Cardiac atrium fibroblast (primary cell): ENCODE results near the genes REEP1 and FABP1.

GRCh38 chr2:86041712-86042331, 63.9 kb downstream of the POLR1A start:
- RAMPAGE, long total RNA, result no peak

- RAMPAGE, long total RNA, result no peak
These were observed 25.8 kb downstream of the POLR1A start for GRCh38 chr2:86079858-86080364.

- RAMPAGE, long total RNA, result no peak
These were observed 35.2 kb downstream of the PTCD3 start for GRCh38 chr2:86140822-86142088.

DNA sequence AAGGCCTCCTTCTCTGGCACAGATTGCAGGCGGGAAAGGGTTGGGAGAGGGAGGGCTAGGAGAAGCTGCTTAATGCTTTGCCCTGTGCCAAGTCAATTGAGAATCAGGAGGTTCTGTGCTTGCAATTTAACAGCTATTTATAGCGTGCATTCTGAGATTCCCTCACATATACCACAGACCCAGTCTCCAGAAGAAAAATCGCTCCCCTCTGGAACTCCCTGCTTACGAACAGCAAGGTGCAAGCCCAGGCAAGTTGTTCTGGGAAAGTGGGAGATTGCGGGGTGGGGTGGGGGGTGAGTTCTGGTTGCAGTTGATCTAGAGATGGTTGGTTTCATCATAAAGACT, 56.9 kb downstream of the REEP1 start:
- RAMPAGE, long total RNA, result no peak

- RAMPAGE, long total RNA, result no peak
These were observed 47.0 kb downstream of the REEP1 start for GRCh38 chr2:86290514-86290801.

- RAMPAGE, long total RNA, result no peak
These were observed 915 bp downstream of the REEP1 start for GRCh38 chr2:86336175-86337246.

DNA sequence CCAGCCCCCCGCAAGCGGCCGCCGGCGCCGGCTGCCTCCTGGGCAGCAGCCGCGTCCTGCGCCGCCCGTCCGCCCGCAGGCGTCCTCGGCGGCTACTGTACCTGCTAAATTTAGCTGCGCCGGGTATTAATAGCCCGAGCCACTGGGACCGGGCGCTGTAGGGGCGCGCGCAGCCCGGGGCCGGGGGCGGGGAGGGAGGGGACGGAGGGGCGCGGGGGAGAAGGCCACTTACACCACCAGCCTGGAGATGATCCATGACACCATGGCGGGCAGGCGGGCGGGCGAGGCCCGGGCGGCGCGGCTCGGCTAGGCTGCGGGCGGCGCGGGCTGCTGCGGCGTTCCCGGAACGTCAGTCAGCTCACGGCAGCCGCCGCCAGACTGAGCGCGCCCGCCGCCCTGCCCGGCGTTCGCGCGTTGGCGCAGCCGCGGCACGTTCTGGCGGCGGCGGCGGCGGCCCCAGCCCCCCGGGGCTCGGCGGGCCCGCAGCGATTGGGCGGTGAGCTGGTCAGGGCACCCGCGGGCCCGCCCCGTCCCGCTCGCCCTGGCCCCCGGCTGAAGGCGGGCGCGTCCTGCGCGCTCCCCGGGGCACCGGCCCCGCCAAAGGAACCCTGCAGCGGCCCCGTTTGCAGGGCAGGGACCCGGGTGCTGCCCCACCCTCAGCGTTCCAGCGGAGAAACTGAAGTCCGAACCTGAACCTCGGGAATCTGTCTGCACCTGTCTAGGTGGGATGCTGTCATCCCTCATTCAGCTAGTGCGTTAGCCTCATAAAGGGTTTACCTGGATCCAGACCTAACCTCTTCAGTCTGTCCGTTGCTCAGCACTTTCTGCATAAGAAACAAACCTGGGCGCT, at the start of gene REEP1:
TSS of gene REEP1 (minus strand) at position 380 of the 850 bp plus-strand sequence.
- RAMPAGE, long total RNA, result no peak

DNA sequence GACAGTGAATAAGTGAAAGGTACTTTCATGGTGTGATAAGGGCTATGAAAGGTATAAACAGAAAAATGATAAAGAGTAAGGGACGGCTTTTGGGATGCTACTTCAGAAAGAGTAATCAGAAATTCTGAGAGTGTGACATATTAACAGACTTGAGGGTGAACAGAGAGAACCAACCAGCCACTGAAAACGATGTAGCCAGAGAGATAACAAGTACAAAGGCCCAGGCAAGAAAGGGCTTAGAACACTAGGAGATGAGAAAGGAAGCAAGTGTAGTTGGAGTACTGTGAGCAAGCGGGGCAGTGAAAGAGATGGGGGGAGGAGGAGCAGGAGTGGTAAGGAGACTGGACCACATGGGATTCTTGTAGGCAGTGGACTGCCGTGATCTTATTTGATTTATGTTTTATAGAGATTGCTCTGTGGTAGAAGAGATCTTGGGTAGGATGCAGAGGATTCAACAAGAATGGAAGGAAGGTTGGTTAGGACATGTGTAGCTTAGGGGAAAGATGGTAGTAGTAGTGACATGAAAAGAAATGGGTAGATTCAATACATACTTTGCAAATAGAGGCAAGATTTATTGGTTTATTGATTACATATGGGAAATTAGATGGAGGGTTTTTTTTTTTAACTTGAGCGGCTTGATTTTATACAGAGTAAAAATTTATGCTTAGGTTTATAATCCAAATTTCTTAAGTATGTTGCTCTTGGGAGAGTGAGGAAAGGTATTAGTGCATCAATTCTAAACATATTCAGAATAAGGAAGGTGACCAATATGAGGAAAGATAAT, 20.6 kb downstream of the KDM3A start:
- RAMPAGE, long total RNA, result no peak

- RAMPAGE, long total RNA, result no peak
These were observed 50.3 kb downstream of the KDM3A start for GRCh38 chr2:86491529-86491728.

GRCh38 chr2:86536816-86537282, 26.4 kb downstream of the CHMP3 start:
- RAMPAGE, long total RNA, result no peak

DNA sequence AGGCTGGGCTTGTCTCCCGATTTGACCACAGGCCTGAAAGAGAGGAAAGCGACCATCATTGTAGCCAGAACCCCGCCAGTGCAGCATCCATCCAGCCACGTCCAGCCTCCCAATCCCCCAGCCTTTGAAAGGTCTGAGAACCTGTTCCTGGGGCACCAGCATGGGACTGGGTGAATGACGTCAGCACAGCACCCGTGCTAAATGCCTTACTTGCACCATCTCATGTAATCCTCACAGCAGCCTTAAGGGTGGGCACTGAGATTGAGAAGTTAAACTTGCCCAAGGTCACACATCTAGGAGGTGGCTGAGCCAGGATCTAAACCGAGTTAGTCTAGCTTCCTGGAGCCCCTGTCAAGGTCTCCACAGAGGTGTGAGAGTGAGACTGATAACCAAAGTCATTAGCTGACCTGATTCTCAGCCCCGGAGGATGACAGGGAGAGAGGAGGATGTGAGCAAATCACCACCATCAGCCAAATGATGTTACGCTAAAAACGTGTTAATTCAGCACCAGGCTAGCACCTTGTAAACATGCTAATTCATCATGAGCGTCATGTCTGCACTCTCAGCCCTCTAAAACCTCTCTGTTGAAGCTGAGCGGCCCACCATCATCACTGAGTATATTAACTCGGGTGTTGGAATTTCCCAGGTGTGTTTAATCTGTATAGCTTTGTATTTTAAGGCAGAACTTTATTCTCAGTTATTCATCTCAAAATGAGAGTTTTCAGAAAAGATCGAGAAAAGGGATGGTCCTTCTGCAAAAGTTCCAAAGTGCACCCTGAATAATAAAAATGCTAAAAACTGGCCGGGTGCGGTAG, 4.6 kb downstream of the CD8A start:
- RAMPAGE, long total RNA, result no peak

DNA sequence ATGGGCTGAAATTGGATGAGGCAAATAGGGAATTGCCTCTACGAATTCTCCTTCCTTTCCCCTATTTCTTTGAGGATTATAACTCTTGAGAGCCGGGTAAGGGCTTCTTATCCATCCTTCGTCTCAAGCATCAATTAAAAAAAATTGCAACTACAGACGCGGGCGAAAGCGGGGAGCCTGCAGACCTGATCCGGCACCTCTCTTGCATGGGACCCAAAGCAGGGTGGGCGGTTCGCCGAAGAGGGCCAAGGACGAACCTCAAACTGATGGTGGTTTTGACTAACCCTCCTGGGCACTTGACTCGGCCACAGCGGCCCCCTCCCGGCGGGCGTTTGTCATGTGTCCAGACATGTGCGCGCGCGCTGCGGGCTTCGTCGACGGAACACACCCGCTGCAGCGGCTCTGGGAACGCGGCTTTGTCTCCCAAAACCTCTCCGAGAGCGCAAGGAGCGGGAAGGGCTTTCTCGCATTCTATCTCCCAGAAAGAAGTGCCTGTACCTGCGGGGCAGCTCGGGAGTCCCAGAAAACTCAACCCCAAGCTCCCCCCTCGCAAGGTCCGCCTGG, 1.9 kb downstream of the CD8A start:
- RAMPAGE, long total RNA, result no peak

DNA sequence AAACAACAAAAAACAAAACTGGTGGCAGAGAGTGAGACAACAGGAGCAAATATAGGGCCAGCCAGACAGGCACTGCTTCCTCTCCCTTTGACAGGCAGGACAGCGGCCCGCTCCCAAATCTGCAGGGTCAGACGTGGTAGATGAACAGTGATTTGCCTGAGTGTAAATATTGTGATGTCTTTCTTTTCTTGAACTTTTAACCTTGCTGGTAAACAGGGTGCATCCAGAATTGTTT, 217.5 kb upstream of the PLGLB2 start:
- RAMPAGE, long total RNA, result no peak

DNA sequence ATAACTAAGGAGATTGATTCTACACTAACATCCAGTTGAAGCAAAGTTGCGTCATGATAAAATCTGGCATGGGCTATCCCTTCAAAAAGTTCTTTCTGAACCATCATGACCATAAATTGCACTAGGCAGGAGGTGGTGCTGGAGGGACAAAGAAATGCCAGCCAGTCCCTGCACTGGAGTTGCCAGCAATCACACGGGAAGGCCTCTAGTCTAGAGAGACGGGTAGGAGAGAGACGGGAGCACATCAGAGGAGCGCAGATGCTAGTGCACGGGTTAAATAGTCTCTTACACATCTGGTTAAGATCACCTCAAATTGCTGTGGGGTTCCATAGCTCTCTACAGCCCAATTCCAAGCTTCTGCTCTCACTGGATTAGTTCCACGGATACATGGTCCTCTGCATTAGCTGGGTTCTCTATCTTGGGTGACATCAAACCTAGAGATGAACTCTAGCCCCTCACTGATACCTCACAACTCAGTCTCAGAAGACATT, 111.1 kb upstream of the PLGLB2 start:
- RAMPAGE, long total RNA, result no peak

DNA sequence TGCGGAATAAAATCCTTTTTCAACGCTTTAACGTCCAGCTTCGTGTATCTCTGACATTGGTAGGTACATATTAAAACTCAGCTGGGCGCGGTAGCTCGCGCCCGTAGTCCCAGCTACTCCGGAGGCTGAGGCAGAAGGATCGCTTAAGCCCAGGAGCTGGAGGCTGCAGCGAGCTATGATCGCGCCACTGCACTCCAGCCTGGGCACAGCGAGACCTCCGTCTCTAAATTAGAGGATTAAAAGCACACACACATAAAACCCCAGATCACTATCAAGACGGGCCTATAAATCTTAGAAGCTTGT, 889 bp downstream of the KRCC1 start:
- RAMPAGE, long total RNA, result no peak

DNA sequence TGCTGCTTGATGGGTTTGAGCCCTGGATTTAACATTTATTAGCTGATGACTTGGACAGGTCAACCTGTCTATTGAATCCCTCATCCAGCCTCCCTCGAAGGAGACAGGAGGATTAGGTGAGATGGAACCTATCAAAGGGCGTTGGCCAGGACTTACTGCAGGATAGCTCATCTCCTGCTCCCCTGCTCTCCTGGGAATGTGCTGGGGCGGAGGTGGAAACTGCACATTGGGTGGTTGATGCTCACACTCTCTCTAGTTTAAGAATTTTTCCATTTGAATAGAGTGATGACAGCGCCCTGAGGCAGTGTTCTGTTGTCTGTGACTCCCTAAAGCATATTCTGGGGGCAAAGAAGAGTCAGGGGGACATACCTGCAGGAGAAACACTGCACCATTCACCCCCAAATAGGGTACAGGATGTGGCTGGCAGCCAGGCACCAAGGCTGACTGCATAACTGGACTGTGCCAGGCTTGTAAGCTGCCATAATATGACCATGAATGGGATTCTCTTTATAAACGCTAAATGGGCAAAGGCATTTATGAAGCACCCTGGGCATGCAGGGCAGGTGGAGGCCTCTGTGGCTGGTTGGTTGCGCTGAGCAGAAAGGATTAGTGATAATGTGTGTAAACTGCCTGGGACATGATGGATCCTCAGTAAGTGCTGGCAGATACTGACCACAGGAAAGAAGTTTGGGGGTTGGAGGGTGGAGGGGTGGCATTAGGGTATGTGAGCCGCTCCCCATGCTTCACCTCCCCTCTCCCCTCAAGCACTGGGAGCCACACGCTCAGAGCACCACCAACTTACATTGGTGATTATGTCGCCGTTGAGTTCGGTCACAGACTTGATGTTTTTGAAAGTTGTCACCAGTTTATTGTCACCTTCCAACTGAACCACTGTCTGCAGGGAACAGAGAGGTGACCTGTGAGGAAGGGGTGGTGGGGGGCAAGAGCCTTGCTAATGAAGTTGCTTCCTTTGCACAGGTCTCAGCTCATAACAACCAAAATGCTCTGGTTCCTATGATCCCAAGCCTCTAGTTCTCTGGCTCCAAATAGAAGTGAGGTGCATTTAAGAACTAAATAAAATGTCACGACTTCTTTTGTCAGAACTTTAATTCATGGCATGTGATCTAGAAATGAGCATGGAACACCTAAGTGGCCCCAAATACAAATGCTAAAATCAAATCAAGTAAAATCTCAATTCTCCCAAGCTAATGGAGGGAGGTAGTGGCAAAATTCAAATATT, 3.8 kb downstream of the FABP1 start:
- RAMPAGE, long total RNA, result no peak

- RAMPAGE, long total RNA, result no peak
These were observed at the start of gene FABP1 for GRCh38 chr2:88127868-88128438. TSS of gene FABP1 (minus strand) at chr2:88128062.

GRCh38 chr2:88579984-88580909, 47.0 kb downstream of the EIF2AK3 start:
- RAMPAGE, long total RNA, result no peak

DNA sequence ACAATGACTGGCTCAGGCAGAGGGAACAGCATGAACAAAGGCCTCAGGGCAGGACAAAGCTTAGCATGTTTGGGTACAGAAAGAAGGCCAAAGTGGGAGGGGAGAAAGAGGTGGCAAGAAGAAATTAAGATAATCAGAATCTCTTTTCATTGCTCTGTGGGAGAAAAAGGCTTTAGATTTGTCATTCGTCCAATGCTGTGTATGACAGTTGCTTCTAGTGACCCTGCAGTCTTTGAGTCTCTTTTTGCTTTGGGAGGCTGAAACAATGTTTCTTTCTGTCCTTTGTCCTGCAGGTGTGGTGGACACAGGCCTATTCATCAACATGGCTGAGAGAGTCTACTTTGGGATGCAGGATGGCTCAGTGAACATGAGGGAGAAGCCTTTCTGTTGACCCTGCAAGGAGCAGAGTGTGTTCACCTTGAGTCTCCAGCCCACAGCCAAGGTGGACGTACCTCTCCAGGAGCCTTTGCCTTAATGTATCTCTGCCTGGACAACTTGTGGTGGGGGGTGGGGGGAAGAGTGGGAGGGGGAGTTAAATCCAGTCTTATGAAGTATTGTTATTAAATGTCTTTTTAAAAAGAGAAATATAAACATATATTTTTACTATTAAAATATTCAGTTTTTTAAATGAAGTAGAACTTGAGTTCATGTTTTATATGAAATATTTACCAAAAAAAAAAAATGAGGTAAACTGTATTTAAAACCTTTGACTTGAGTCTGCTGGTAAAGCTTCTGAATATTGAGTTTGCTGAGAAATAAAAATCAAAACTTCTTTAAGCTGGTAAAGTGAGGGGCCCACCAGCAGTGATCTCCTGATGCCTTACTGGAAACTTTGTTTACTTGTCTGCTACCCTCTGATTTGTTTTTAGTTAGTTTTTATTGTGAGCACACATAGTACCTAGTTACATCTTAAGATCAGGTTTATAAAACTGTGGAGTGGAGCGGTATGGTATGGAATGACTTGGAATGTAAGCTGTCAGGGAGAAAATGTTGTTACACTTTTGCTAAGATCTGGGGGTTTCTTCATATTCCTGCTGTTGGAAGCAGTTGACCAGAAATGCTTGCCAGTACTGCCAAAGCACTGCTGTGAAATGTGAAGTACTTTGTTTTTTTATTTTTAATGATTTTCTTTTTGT, 58.6 kb downstream of the RPIA start:
- RAMPAGE, long total RNA, result no peak

- RAMPAGE, long total RNA, result no peak
These were observed 137.3 kb downstream of the RPIA start for GRCh38 chr2:88828538-88829326.